Fibroblast of the aortic adventitia (primary cell): ENCODE data around the genes OR51B4, OR51B6, OR52H1, TRIM22, OR52N2, OR52B2 and TIMM10B.

GRCh38 chr11:3835670-3836164, 5.0 kb downstream of the RHOG start:
- CAGE, long polyA plus RNA = no peak

GRCh38 chr11:3841406-3841944, 716 bp upstream of the RHOG start:
- CAGE, long polyA plus RNA = no peak

DNA sequence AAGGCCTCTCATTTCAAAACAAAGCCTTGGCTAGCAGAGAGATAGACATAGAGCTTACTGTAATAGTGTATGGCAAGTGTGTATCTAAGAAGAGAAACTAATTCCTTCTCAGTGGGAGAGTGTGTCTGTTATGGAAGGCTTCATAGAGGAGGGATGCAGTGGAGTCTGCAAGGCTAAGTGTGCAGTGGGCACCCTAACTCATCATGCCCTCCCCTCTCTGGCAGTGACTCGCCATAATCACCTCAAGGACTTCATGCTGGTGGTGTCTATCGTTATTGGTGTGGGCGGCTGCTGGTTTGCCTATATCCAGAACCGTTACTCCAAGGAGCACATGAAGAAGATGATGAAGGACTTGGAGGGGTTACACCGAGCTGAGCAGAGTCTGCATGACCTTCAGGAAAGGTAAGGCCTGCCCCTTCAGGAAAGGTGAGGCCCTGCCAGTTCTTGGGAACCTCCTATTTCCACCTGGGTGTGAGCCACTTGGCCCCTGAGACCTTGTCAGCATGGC, 24.7 kb upstream of the RRM1 start:
- CAGE, long polyA plus RNA = no peak

DNA sequence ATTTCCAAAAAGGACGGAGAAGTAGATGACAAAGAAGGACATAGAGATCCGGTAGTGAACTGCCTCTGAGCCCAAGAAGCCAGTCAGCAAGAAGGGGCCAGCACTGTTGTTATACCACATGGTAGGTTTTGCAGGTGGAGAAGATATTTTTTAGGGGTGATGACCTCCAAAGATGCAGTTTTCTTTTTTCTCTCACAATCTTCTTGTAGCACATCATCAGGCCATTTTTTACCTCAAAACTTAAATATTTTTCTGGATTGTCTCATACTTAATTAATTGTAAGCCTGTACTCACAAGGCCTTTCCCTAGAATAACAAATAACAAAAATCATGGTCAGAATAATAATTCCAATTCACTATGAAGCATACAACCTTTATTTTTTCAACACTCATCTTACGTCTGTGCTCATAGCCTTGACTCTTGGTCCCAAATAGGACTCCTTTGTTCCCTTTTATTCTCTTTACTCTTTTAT, at the start of gene OR51B4:
OR51B4 (minus strand) TSS at position 120 of the 472 bp plus-strand sequence.
- CAGE, long polyA plus RNA = no peak

DNA sequence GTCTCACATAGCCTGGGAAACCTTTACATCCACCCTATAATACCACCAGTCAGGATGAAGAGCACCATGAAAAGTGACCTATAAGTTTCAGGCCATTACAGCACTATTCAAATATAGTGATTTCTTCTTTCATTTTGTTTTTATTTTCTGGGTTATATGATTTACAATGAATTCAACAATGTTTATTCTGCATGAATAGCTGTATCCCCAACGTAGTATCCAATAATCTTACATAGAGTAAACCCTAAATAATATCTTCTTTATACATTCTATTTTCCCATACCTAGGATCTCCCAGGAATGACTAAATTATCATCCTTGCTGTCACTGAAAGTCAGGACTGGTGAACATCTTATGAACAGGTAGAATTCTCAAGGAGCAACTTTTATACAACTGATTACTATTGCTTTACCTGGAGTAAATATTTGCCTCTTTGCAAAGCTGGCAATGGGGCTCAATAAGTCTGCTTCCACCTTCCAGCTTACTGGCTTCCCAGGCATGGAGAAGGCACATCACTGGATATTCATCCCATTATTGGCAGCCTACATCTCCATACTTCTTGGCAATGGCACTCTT, at the start of gene OR51B6:
OR51B6 (plus strand) TSS at position 447 of the 575 bp plus-strand sequence.
- CAGE, long polyA plus RNA = no peak

DNA sequence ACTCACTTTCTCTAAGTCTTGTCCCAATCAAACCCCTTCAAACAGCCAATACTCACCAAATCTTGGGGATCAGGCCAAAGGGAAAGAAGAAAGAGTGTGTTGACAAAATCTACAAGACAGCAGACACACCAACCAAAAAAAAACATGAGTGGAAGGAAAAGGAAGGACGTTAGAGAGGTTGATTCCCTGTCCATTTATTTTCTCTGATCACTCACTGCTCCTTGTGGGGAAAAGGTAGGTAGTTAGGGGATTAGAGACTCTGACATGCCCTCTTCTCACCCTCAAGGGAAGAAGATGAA, at the start of gene OR52H1:
OR52H1 (minus strand) TSS at position 145 of the 299 bp plus-strand sequence.
- CAGE, long polyA plus RNA = no peak

DNA sequence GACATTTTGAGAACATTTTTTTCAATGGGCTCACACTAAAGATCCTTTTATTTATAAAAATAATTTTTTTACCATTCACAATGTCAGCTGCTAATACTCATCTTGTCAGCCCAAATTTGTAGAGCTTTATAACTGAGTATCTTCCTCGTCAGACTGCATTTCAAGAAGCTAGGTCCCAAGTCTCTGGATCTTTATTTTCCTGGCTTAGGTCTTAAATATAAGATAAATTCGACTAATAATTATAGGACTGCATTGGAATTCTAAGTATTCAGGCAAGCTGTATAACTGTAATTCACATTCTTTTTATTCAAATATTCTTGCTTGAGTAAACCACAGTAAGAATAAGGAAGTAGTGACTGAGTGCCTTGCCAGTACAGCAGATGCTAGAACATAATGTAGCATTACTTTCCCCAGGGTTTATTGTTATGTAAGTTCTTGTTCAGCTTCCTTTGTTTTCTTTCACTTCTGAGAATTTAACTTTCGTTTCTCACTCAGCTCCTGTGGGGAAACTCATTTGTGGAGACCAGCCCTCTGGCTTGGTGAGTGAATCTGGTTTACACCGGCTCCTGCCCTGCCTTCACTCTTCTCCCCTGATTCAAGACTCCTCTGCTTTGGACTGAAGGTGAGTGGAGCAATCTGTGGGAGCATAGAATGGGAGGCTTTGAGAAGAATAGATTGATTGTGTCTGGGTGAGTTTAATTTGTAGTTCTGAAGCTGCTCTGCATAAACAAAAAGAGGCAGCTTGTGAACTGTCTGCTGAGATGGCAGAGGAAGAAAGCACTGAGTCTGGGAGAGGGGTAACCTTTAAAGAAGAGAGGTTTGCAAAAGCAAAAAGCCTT, at the start of gene TRIM22:
TRIM22 (plus strand) TSS at position 513 of the 839 bp plus-strand sequence.
- CAGE, long polyA plus RNA = no peak

- CAGE, long polyA plus RNA = no peak
These were observed at the start of gene OR52N2 for GRCh38 chr11:5808298-5809061. Gene OR52N2, plus strand, starts transcription at chr11:5808924.

DNA sequence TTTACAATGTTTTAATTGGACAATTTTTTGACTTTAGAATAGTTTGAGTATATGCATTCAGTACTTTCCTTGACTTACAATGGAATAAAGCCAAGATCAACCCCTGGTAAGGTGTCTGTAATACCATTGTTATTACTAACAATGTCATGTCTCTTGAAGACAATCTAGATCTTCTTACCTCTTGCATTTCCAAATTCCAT, 3.8 kb upstream of the OR52E5 start:
- CAGE, long polyA plus RNA = no peak

DNA sequence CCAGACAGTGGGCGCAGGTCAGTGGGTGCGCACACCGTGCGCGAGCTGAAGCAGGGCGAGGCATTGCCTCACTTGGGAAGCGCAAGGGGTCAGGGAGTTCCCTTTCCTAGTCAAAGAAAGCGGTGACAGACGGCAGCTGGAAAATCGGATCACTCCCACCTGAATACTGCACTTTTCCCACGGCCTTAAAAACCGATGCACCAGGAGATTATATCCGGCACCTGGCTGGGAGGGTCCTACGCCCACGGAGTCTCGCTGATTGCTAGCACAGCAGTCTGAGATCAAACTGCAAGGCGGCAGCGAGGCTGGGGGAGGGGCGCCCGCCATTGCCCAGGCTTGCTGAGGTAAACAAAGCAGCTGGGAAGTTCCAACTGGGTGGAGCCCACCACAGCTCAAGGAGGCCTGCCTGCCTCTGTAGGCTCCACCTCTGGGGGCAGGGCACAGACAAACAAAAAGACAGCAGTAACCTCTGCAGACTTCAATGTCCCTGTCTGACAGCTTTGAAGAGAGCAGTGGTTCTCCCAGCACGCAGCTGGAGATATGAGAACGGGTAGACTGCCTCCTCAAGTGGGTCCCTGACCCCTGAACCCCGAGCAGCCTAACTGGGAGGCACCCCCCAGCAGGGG, 26.2 kb downstream of the OR52B2 start:
- CAGE, long polyA plus RNA = no peak

- CAGE, long polyA plus RNA = no peak
These were observed at the start of gene OR52B2 for GRCh38 chr11:6170233-6170506. Gene OR52B2, minus strand, starts transcription at chr11:6170326.

DNA sequence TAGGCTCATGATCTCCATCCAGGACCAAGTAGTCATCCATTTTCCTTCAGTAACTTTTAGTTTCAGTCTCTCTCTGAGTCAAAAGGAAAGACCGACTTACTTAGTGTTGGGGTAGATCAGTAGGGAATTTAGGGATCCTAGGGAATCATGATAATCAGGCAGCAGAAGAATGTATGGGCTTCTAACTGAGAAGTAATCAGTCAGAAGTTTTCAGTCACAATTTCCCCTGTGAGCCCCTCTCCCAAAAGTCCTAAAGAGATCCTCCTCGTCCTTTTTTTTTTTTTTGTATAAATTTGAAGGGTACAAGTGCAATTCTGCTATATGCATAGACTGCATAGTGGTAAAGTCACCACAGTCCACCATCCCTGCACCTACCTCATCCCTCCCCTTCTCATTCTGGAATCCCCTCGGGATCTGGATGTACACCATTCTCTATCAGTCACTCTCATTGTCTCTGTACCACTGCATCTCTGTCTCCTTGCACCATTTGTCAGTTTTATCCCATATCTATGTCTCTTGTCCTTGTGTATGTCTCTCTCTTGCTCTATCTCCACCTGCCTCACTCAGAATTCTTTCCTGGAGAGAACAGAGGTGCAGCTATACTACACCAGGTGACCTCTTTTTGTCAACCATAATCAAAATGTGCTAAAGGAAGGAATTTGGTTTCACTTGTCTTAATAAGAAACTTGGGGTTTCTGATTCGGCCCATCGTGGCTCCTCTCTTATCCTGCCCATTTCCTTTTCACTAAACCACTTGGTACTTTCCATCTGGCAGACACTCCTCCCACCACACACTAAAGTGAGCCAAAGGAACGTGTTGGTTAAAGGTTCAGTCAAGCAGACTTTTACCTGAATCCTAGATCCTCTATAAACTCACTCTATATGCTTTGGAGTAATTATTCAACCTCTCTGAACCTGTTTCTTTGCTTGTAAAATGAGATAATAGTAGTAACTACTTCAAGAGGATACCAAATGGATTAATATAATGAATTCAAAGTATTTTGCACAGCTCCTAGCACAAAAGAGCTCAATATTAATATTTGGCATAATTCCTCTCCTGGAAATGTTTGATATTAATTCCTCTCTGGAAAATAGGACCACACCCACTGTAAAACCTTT, 2.1 kb upstream of the C11orf42 start:
- CAGE, long polyA plus RNA = no peak

DNA sequence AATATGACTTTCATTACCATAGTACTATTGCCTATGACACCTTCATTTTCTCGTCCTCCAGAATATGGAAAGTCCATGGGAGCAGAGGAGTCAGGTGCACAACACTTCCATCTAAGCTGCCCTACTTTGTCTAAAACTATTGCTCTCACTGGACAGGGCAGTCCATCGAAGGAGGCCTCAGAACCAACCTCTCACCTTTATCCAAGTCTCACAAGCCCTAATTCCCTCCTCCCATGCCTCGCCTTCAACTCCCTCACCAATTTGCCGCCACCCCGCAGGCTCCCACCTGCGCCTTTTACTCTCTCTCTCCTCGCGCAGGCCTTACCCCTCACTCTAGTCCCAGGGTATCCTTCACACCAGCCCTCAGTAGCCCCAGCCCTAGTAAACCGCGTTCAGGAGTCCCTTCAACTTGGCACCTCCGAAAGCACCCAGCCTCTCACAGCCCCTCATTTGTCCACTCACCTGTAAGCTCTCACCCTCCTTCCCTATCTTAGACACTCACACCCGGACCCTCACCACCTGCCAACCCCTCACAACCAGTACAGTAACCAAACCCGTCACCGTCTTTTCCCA, 428 bp downstream of the FHIP1B start:
- CAGE, long polyA plus RNA = no peak

GRCh38 chr11:6320104-6320348, 275 bp downstream of the CAVIN3 start:
- CAGE, long polyA plus RNA = no peak

GRCh38 chr11:6394074-6394632, 3.9 kb downstream of the SMPD1 start:
- CAGE, long polyA plus RNA = no peak

- CAGE, long polyA plus RNA = start-site peak on the plus strand at chr11:6481481-6481511, 506 and 97 reads in 2 replicates
These were observed at the start of gene TIMM10B for GRCh38 chr11:6481414-6482016. Gene TIMM10B, plus strand, starts transcription at chr11:6481501.

GRCh38 chr11:6586719-6587030, 16.7 kb downstream of the RRP8 start:
- CAGE, long polyA plus RNA = no peak

GRCh38 chr11:6618068-6618489, 1.1 kb downstream of the TPP1 start:
- CAGE, long polyA plus RNA = no peak

- CAGE, long polyA plus RNA = no peak
These were observed 14.5 kb upstream of the TPP1 start for GRCh38 chr11:6633632-6634127.

DNA sequence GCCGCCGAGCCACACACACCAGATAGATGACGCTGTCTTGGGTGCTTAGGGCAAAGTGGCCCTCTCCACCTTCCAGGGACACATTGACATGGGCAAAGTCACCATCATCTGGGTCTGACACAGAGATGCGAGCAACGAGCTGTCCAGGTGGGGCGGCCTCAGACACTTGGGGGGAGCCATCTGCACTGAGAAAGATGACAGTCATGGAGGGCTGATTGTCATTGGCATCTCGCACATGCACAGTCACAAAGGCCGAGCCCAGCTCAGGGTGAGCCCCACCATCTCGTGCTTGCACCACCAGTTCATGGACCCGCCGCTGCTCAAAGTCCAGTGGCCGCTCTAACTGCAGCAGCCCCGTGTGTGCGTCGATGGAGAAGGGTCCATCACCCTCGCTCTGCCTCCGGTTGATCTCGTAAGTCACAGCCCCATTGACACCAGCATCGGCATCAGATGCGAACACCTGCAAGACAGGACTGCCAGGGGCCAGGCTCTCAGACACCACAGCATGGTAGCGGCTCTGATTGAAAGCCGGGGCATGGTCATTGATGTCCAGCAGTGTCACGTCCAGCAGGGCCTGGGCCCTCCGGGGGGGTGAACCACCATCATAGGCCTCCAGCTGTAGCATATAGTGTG, 15.2 kb downstream of the DCHS1 start:
- CAGE, long polyA plus RNA = no peak